Glomerular endothelial cell (primary cell): Measurements from ENCODE around the genes CLOCK, NMU, SRP72 and THEGL.

GRCh38 chr4:54941125-54941487, 184.3 kb downstream of the KDR start:
- RAMPAGE, long total RNA, result no peak

GRCh38 chr4:55346924-55347419, 930 bp downstream of the SRD5A3 start:
- RAMPAGE, long total RNA, result no peak

GRCh38 chr4:55546498-55547361, at the start of gene CLOCK:
TSS of gene CLOCK (minus strand) at chr4:55546909.
- RAMPAGE, long total RNA, result no peak

- RAMPAGE, long total RNA, result no peak
These were observed 947 bp upstream of the CLOCK start for GRCh38 chr4:55547663-55548049.

GRCh38 chr4:55619073-55619439, 17.0 kb downstream of the NMU start:
- RAMPAGE, long total RNA, result no peak

DNA sequence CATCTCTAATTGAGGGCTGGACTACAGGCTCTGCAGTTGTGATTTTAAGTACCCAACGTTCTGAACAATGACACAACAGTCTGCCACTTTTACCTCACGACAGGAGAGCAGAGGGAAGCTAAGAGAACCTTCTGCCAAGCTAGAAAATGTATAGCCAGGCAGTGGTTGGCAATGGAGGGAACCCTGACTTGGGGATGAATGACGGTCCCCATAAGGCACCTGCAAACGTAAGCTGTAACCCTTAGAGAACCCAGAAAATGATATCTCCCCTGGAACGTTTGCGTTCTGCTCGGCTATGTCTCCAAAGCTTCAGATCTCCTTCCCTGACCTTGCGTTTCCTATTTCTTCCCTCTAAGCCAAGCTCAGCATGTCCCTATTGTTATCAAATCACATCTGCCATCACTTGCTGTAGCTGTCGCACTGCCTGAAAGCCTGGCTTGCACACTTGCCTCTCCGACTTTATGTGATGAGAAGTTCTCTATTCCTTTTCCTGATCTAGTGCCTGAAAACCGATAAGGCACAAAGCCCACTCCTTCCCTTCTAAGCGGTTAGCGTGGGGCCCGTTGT, 1.0 kb downstream of the NMU start:
- RAMPAGE, long total RNA, result no peak

DNA sequence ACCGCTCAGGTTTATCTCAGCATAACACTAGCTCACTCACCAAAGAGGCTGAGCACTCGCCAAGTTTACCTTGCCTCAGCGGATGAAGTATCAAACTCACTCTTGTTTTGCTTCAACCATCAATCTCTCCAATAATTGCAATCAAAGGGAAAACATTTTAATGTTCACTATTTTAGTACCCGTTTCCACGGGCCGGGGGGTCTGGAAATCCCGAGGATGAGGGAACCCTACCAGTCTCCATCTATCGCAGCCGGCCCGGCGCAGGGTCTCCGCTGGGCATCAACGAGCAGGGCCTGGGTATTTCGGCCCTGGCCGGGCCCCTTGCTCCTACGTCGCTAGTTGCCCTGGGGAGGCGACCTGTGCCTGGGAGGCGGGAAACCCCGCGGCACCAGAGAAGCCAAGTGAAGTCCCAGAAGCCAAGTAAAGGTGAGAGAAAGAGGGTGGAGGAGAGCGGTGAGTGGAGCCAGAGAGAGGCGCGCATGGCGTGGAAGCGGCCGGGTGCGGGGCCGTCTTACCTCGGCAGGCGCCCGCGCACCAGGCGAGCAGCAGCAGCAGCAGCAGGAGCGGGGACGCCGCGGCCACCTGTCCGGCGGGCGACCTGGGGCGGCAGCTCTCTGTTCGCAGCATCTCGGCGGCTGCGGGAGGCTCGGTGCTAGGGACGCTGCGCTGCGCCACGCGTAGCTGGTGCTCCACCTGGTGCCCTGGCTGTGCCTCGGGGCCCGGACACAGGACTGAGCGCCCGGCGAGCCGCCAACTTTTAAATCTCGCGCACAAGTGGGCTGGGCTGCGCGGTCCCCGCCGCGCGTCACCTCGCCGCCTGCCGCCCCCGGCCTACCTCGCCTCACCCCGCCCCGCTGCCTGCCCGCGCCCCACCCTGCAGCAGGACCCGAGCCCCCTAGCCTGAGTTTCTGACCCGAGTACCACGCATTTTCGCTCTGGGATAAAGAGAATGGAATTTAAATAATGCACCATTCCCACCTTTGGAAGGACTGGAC, at the start of gene NMU:
TSS of gene NMU (minus strand) at position 733 of the 995 bp plus-strand sequence.
- RAMPAGE, long total RNA, result no peak

- RAMPAGE, long total RNA, result no peak
These were observed 85.6 kb upstream of the EXOC1L start for GRCh38 chr4:55734013-55734375.

- RAMPAGE, long total RNA, result no peak
These were observed 288 bp upstream of the CRACD start for GRCh38 chr4:56048763-56048857.

DNA sequence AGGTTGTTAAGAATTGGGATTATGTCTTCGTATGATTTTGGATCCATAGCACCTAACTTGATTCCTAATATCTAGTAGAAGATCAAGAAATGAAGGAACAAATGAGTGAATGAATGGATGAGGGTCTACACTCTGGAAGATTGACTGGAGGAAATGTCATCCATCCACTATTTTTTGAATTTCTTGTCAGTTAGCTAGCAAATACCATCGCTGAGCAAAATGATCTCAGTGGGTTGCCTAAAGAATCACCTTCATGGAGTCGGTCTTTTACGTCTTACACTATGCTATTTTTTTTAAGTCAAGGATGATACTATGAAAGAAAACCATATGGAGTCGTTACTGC, 108.4 kb downstream of the CRACD start:
- RAMPAGE, long total RNA, result no peak

- RAMPAGE, long total RNA, result no peak
These were observed 119.8 kb downstream of the AASDH start for GRCh38 chr4:56267526-56267779.

DNA sequence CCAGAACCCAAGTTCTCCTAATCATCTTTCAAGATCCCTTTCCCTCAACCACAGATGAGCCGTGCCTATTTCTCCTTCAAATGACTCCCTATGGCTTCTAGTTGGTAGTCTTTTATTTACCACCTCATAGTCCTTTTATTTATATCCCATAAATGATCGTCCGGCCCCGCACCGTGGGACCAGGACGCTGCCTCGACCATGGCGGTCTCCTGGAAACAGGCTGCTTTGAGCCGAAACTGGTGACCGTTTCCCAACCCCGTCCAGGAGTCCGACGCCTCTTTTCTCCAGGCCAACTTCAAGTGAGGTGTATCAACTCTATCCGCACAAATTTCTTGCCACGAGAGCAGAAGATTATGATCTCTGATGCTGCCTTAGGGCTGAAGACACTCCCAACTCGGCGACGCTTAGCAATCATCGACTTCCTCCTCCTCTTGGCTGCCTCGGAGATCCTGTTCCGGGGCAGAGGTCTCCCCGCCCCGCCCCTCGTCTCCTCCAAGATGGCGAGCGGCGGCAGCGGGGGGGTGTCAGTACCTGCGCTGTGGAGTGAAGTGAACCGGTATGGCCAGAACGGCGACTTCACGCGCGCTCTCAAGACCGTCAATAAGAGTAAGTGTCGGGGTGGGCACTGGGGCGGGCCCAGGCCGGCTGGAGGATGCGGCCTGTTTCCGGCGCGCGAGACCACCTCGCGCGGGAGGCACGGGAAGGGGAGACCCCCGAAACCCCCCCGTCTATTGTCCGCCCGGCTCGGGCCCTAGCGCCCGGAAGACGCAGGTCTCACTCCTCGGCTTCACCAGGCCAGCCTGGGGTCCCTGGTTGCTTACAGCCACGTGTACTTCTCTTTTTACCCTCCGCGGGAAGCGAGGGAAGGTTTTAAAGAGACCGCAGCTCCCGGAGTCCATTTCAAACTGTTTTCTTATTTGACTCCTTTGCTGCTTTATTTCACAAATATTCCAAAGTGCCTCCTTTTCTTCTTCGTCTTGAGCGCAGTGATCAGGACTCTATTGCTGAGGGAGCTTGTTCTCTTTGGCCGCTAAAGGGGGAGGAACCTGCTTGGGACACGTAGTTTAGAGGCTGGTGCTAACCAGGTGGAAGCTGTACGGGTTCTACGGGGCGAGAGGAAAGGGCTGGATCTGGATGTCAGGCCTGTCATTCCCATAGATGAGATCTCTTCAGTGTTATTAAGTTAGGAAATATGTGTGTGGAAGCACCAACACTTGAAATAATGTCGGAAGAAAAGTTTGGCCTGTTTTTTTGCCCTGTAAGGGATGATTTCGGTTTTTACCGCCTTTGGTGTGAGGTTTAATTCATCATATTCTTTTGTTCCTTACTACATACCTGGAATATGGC, at the start of gene SRP72:
TSS of gene SRP72 (plus strand) at position 479 of the 1,347 bp plus-strand sequence.
- RAMPAGE, long total RNA, result start-site peak on the plus strand centred at position 483 of the sequence, 29 bp wide, 1,026 and 837 reads in 2 replicates

DNA sequence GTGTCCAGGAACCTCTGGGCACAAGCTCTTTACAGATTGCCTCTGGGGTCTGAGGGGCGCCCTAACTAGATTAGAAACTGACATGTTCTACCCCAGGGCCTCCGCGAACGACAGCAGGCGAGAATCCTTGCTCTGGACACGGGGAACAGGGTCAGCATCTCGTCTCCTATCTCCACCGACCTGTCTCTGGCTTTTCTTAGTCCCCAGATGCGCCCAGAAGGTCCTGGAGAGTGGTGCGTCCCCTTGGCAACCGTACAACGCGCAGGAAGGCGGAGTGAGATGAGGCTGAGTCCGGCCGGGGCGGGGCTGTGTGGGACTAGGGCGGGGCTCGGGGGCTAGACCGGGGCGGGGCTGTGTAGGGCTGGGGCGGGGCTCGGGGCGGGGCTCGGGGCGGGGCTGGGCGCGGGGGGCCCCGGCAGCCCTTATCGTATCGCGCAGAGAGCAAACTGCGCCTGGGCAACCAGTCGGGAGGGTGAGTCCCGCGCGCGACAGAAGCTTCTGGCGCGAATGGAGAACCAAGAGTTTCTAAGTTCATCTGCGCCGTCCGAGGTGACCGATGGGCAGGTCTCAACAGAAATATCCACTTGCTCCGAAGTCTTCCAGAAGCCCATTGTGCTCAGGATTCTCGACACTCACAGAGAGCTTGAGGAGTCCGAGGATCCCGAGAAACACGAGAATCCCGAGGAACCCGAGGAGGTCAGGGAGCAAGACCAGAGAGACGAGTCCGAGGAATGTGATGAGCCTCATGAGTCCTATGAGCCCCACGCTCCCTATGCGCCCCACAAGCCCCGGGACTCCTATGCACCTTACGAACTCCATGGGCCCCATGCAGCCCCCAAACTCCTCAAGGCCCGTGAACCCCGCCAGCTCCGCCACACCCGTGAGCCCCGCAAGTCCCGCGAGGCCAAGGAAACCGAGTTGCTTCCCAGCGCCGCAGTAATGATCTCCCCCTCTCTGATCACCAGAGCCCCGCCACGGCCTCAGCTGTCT, at the start of gene THEGL:
TSS of gene THEGL (plus strand) at position 437 of the 990 bp plus-strand sequence.
- RAMPAGE, long total RNA, result no peak

- RAMPAGE, long total RNA, result no peak
These were observed 27.7 kb downstream of the HOPX start for GRCh38 chr4:56653252-56653912.

GRCh38 chr4:56656668-56657472, 24.2 kb downstream of the HOPX start:
- RAMPAGE, long total RNA, result no peak

- RAMPAGE, long total RNA, result no peak
These were observed 5.5 kb upstream of the HOPX start for GRCh38 chr4:56686545-56686981.

- RAMPAGE, long total RNA, result no peak
These were observed 24.5 kb downstream of the REST start for GRCh38 chr4:56932139-56932588.

DNA sequence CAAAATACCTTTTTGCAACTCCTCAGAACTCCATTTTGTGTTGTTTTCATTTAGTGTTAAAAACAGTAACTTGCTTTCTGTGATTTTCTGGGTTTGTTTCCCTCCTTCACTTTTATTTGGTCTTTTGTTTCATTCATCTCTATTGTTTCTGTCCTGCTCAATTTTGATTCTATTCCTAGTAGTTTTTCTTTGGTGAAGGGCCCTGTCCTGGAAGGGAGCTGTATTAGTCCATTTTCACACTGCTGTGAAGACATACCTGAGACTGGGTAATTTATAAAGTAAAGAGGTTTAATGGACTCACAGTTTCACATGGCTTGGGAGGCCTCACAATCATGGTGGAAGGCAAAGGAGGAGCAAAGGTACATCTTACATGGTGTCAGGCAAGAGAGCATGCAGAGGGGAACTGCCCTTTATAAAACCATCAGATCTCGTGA, 24.4 kb downstream of the IGFBP7 start:
- RAMPAGE, long total RNA, result no peak

DNA sequence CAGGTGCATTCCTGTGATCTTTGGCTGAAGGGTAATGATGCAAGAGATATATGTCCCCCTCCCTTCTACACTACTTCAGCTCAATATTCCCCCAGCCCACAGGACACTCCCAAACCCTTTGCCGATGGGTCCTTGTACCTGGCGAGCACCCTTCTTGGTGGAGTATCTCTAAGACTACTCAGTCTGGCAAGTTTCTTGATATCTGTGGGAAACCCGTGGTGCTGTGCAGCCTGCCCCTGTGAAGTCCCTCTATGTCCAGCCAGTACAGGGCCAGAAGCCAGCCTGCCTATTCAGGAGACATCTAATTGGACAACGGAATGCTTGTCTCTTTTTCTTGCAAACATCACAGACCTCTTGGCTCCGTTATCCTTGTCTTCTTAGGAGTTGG, 3.6 kb upstream of the IGFBP7 start:
- RAMPAGE, long total RNA, result no peak

DNA sequence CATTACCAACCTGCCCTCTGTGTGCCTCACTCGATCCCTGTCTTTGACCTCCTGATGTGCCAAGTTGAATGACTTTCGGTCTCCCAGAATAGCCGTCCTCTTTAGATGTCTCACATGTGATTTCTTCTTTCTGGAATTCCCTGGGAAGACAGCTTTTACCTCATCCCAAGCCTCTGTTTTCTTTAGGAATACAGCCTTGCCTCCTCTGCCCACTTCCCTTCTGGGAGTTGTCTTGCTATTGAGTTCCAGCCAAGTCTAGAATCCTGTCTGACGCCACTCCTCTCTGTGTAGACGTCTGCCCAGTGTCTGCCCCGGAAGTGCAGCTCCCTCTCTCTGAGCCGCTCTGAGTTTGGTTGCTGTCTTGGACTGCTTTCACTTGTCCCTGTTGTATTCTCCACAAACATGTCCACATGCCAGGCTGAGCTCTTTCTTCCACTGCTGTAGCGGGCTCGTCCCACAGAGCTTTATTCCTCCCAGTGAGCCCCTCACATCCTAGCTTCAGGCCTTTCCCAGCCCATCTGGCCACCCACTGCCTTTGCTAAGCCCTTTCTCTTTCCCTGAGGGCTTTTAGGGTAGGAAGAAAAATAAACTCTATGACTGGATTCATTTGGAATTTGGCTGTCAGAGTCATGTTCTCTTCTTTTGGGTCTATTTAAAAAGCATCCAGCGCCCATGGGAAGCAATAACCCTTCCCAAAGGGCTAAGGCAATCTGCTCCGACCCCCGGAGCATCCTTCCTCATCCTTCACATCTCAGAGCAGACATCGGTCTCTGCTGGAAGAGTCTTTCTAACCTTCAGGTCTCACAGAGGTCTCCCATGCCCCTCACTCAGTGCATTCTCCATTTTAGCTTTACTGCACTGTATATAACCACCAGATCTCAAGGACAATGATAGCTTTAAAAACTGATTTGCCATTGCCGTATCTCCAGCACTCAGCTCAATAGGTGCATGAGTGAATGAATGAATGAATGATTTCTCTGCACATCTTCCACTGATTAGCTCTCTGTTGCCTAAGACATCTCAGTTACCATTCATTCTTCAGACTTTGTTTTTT, 9.1 kb upstream of the IGFBP7 start:
- RAMPAGE, long total RNA, result no peak